ENCODE measurements around a stretch of chr17.

GRCh38 chr17:77881439-77881964 is 77.0 kb upstream of the TNRC6C start:
- RAMPAGE, long total RNA, result no peak
- RRBS, result no CpG with 5 or more reads among the region's 13 CpGs

DNA sequence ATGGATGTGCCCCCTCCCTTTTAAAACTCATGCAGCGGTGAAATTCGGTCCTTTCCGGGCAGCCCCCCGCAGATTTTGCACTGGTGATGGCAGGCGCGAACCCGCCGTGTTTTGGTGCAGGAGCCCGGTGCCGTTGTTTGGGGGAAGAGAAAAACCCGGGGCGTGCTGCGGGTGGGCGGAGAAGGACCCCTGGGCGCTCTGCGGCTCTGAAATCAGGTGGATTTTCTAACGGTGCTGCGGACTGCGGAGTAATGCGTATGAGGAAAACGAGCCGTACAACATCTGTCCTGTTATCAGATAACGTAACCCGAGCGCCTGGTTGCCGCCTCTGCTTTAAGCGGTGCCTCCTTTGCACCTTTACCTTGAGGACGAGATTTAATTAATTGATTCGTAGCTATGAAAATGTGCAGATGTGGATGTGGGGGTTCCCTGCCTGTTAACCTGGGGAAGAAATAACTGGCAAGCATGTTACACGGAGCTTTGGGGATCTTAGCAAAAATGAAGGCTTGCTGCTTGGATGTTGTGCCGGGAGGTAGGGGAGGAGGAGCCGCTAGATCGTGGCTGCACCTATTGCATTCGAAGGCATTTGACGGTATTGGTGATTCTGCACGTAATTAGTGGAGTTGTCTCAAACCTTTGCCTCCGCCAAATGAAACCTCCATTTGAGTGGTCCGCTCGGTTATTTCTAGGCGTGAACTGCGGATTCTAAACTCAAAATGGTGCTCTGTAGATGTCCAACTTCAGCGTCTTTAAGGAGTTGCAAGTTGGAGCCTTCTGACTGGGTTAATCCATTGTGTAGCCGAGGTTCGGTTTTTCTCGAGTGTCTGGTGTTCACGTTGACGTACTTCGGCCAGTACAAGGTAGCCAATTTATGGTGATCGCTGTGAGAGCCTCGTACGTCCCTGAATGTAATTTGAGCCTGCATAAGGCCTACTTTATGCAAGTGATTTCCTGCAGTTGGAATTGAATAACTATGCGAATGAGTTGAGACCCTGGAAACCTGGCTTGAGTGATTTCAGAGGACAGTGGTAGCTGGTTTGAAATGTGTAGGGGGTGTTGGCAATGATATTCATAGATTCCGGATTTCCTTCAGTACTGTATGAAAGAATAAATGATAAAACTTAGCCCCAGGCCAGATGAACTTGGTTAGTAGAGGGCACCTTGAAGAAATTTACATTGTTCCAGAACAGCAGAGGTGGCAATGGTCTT is 1.4 kb downstream of the TNRC6C start:
- RAMPAGE, long total RNA, result no peak
- RRBS, result 2% methylated on average over 9 of the region's 53 CpGs

- RAMPAGE, long total RNA, result no peak
- RRBS, result 84% methylated on average over 2 of the region's 28 CpGs
Measured at GRCh38 chr17:78113802-78114833, 14.4 kb downstream of the TMC6 start.

DNA sequence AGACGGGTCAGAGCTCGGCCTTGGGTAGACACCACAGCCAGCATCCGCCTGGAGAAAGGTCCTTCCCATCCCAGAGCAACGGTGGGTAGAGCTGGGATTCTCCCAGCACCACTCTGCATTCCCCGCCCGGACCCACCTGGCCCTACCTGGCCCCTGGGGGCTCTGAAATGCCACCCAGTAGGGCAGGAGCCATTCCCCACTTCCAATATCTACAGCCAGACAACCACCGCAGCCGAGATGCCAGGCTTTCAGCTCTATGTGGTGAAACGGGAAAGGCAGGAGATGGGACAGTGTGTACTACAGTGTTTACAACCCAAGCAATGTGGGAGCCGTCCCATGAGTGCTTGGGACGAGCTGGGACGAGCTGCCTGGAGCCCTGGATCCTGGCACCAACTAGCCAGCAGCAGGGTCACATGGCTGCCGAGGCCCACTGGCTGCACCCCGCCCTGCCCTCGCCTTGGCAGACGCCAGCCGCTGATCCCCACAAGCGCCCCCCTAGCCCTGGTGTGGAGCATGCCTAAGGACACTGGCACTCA is 13.7 kb downstream of the TMC6 start:
- RAMPAGE, long total RNA, result no peak
- RRBS, result no CpG with 5 or more reads among the region's 18 CpGs

- RAMPAGE, long total RNA, result no peak
- RRBS, result 60% methylated on average over 7 of the region's 27 CpGs
Measured at GRCh38 chr17:78137454-78138229, 7.1 kb downstream of the TMC8 start.

DNA sequence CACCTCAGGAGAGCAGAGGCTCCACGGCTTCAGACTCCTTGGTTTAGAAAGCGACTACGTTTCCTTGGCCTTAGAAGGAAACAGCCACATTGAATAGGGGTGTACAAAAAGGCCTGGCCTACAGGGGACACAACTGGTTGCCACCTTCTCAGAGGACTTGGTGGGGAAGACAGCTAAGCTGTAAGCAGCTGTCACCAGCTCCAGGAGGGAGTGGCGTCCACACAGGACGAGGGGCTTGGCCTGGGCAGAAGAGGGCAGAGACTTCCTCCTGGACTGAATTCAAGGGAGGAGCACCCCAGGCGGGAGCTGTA is 569 bp downstream of the TK1 start:
- RAMPAGE, long total RNA, result no peak
- RRBS, result no CpG with 5 or more reads among the region's 6 CpGs

DNA sequence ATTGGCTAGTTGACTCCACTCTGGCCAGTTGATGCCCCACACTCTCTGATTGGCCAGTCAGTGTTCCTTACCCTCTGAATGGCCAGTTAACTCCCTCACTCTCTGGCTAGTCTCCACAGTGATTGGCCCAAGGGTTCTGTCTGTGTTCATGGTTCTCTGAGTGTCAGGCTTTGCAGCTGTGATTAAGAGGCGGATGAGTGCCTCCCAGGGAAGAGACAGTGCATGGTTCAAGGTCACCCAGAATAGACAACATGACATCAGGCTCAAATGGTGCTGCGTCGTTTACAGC is 10.1 kb downstream of the TMEM235 start:
- RAMPAGE, long total RNA, result no peak
- RRBS, result no CpG with 5 or more reads among the region's 3 CpGs

DNA sequence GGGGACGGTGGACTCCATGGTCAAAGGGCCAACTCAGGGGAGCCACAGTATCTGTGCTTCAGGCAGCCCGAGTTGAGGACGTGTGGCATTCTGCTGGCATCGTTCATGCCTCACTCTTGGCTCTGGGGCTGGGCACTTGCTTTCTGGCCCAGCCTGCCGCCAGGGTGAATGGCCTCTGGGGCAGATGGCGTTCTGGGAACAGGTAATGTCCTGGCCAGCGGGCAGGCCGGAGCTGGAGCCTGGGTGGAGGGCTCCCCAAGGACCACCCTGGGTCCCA is 60.5 kb downstream of the TMEM235 start:
- RAMPAGE, long total RNA, result no peak
- RRBS, result no CpG with 5 or more reads among the region's 8 CpGs

GRCh38 chr17:78325114-78325766 is 34.6 kb downstream of the SOCS3 start:
- RAMPAGE, long total RNA, result no peak
- RRBS, result no CpG with 5 or more reads among the region's 20 CpGs

- RAMPAGE, long total RNA, result no peak
- RRBS, result 17% methylated on average over 31 of the region's 77 CpGs
Measured at GRCh38 chr17:78358529-78359358, 1.1 kb downstream of the SOCS3 start.

GRCh38 chr17:78588509-78588997 is 11.4 kb upstream of the DNAH17 start:
- RAMPAGE, long total RNA, result no peak
- RRBS, result no CpG with 5 or more reads among the region's 15 CpGs

- RAMPAGE, long total RNA, result no peak
- RRBS, result no CpG with 5 or more reads among the region's 5 CpGs
Measured at GRCh38 chr17:78596772-78597238, 19.6 kb upstream of the DNAH17 start.

- RAMPAGE, long total RNA, result no peak
- RRBS, result no CpG with 5 or more reads among the region's 9 CpGs
Measured at GRCh38 chr17:78597852-78598296, 20.7 kb upstream of the DNAH17 start.

DNA sequence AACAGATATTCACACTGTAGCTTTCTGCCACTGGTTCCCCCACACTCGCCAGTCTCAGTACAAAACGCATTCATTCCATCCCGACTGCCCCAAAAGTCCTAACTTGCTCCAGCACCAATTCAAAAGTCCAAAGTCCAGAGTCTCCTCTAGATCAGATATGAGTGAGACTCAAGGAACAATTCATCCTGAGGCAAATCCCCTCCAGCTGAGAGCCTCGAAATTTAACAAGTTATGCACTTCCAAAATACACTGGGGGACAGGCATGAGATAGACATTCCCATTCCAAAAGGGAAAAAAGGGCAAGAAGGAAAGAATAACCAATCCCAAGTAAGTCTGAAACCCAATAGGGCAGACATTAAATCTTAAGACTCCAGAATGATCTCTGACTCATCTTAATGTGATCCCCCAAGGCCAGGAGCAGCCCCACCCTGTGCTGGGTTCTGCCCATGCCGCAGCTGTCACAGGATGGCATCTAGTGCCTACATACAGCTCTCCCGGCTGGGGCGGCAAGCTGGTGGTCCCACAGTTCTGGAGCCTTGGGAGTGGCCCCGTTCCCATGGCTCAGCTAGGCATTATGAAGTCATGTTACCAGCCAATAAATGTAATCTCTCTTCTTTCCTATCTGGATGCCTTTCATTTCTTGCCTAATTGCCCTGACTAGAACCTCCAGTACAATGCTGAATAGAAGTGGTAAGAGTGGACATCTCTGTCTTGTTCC is 95.5 kb upstream of the DNAH17 start:
- RAMPAGE, long total RNA, result no peak
- RRBS, result no CpG with 5 or more reads among the region's 8 CpGs

GRCh38 chr17:78677649-78678032 is 100.4 kb upstream of the DNAH17 start:
- RAMPAGE, long total RNA, result no peak
- RRBS, result no CpG with 5 or more reads among the region's 6 CpGs

DNA sequence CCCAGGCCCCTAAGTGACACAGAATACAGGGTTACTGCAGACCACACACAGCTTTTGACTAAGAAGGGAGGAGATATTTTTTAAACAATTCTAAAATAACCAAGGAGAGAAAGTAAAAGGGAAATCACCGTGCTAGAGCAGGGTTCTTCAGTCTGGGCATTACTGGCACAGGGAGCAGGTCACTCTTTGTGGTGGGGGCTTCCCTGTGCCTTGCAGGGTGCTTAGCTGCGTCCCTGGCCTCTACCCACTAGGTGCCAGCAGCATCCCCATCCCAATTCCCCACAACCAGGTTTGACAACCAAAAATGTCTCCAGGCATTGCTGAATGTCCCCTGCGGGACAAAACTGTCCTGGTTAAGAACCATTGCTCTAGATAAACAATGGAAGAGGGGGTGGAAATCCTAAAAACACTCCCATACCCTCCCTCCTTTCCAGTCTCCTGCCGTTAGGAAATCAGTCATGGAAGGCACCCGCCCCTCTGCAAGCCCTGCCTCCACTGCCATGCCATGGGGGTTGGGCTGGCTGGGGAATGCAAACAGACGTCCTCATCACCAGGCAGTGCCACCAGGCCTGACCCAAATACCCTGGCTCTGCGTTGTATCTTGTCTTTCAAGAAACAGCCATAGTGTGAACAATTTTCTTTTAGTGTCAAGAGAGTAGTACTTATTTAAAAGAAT is 57.7 kb downstream of the CYTH1 start:
- RAMPAGE, long total RNA, result no peak
- RRBS, result no CpG with 5 or more reads among the region's 7 CpGs

- RAMPAGE, long total RNA, result no peak
- RRBS, result no CpG with 5 or more reads among the region's 22 CpGs
Measured at GRCh38 chr17:78736165-78737260, 45.6 kb downstream of the CYTH1 start.

GRCh38 chr17:78738055-78738757 is 43.9 kb downstream of the CYTH1 start:
- RAMPAGE, long total RNA, result no peak
- RRBS, result no CpG with 5 or more reads among the region's 12 CpGs

GRCh38 chr17:78743018-78743857 is 38.8 kb downstream of the CYTH1 start:
- RAMPAGE, long total RNA, result no peak
- RRBS, result no CpG with 5 or more reads among the region's 8 CpGs

GRCh38 chr17:78782433-78782969 is 428 bp upstream of the CYTH1 start:
- RAMPAGE, long total RNA, result no peak
- RRBS, result 1% methylated on average over 21 of the region's 33 CpGs